Right cardiac atrium (tissue), 1 donor: ENCODE measurements around a stretch of chr17.

- PRO-cap, result no peak
These were observed 4.6 kb downstream of the KIF1C start for GRCh38 chr17:5002018-5003064.

DNA sequence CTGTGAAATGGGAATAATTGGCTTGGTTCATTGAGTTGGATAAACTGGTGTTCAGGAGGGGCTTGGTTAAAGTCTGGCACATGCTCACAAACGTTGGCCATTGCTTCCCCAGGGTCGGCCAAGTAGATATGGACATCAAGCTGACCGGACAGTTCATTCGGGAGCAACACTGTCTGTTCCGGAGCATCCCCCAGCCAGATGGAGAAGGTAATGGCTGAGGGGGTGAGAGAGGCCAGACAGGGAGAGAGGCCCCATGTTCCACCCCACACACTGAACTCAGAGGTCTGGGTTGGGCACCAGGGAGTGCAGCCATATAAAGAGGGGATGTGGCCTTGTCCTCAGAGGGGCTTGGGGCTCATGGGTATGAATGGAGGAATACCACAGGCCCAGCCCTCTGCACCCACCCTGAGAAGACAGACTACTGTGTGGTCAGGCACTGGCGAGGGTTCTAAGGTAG lies 16.9 kb downstream of the KIF1C start:
- PRO-cap, result no peak

DNA sequence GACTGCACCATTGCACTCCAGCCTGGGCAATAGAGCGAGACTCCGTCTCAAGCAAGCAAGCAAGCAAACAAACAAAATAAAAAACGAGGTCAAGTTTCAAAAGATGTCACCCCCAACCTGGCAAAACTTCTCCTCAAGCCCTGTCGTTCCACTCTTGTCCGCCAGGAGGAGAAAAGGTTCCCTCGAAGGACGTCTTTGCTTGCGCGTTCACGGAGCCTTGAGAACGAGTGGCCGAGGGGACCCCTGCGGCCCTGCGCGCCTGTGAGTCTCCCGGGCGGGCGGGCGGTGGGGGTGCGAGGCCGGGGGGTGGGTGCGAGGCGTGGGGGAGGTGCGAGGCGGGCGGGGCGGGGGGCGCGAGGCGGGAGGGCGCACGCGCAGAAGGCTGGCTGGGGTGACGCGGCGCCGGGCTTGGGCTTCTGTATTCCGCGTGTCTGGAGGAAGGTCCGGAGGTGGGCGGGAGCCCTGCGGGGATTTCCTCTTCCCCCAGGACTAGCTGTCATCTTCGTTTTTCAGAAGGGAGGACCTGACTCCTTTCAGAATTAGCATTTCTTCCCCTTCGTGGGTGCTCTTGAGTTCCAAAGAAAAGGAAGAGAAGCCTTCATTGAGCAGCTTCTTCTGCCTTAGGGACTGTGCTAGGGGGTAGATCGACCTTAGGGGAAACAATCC lies 3.7 kb downstream of the SLC52A1 start:
- PRO-cap, result unidirectional peak, plus-strand start at position 220 of the sequence; bidirectional peak, plus-strand start at position 421 of the sequence, minus-strand start at position 261 of the sequence

- PRO-cap, result no peak
These were observed 588 bp downstream of the ZFP3 start for GRCh38 chr17:5078876-5079234.

DNA sequence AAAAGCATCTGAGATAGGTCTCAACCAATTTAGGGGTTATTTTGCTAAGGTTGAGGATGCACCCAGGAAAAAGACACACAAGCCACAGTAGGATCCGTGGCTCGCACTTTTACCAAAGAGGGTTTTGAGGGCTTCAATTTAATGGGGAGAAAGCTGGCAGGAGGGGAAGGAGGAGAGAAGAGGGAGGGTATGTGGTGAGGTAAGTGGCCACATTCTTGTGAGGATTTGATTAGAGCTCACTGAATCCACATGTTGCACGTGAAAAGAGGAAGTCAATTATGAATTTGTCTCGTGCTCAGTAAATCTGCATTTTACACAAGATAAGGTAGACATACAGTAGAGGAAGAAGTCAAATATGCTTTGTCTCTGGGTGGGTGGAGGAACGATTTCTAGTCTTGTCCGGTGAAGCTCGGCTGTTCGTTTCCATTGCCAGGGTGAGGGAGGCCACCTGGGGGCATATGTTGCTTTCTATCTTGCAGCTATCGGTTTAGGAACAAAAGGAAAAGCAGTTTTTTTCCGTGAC lies 876 bp downstream of the ZNF232 start:
- PRO-cap, result no peak

- PRO-cap, result no peak
These were observed 5.1 kb downstream of the USP6 start for GRCh38 chr17:5120867-5121404.

DNA sequence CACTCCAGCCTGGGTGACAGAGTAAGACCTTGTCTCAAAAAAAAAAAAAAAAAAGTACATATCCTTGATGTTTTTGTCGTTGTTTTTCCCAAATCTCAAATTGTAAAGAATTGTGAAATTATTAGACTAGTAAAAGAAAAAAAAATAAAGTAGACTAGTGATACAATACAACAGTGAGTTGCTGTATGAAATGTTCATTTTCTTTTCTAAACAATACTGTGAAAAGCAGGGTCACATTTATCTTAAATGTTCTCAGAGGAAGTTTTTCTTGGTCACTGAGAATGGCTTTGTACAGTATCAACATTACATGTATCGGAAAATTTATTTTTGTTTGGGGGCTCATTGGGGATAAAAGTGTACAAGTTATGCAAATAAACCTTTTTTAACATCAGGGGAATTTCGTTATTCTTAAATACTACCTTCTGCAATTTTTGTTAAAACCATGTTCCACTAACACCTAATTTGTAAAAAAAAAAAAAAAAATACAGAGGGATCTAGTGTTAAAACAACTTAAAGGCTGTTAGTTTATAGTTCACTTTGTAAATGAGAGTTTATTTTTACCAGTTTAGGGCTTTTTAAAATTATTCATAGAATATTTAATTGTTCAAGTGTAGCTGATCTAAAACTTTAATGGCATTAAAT lies 8.7 kb upstream of the ZNF594 start:
- PRO-cap, result no peak

DNA sequence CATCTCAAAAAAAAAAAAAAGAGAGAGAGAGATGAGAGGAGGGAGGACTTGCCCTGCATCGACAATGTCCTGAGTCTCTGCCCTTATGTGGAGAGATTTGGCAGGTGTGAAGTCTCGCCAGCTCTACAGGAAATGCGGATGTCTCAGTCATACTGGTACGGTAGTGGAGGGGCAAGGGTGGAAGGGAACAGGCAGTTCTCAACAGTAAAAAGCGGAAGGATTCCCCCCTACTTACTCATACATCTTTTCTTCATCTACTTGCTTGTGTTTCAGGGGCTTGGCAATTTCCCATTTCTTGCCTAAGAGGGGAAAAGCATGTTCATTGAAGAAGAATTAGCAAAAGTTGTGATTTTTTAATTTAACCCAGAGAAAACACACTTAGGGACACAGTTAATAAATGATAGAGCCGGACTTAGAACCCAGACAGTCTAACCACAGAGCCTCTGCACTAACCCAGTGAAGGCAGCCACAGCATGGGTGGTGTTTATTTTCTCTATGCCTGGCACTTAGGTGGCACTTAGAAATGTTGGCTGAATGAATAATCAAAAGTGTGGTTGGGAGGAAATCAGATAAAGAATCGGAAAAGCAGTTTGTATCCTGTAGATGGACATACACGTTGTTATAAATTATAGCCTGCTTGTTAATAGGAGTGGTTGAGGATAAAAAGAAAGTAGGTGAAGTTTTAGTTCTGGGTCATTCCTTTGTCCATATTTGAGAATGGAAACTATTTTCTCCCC lies 13.4 kb downstream of the SCIMP start:
- PRO-cap, result no peak

GRCh38 chr17:5237767-5238191 lies 3.1 kb upstream of the SCIMP start:
- PRO-cap, result no peak

GRCh38 chr17:5283983-5284403 lies 1.9 kb downstream of the RABEP1 start:
- PRO-cap, result no peak

- PRO-cap, result no peak
These were observed 58.1 kb downstream of the NUP88 start for GRCh38 chr17:5361099-5361995.

GRCh38 chr17:5504899-5505325 lies 4.1 kb upstream of the ENSG00000286190 start:
- PRO-cap, result no peak

- PRO-cap, result no peak
These were observed 40.9 kb upstream of the ENSG00000286190 start for GRCh38 chr17:5541526-5542274.

DNA sequence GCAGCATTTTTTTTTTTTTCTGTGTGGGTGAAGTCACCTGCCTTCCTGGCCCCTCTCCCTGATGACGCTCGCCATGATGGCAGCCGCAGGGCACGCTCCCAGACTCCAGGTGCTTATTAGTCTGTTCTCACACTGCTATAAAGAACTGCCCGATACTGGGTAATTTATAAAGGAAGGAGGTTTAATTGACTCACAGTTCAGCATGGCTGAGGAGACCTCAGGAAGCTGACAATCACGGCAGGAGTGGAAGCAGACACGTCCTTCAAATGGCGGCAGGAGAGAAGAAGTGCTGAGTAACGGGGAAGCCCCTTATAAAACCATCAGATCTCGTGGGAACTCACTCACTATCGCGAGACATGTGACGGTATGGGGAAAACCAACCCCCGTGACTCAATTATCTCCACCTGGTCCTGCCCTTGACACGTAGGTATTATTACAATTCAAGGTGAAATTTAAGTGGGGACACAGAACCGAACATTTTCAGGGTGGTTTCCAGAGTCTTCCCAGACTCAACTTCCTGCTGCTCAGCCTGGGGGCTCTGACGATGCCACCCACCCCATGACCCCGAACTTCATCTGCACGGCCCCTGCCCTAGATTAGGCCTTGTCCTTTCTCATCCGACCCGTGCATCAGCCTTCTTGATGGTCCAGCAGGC lies 35.0 kb upstream of the NLRP1 start:
- PRO-cap, result no peak

- PRO-cap, result no peak
These were observed 172.9 kb upstream of the WSCD1 start for GRCh38 chr17:5897171-5897802.

- PRO-cap, result no peak
These were observed 48.7 kb downstream of the PITPNM3 start for GRCh38 chr17:6507585-6508049.

GRCh38 chr17:6548410-6549201 lies 7.7 kb downstream of the PITPNM3 start:
- PRO-cap, result bidirectional peak, plus-strand start at chr17:6548949, minus-strand start at chr17:6548748

DNA sequence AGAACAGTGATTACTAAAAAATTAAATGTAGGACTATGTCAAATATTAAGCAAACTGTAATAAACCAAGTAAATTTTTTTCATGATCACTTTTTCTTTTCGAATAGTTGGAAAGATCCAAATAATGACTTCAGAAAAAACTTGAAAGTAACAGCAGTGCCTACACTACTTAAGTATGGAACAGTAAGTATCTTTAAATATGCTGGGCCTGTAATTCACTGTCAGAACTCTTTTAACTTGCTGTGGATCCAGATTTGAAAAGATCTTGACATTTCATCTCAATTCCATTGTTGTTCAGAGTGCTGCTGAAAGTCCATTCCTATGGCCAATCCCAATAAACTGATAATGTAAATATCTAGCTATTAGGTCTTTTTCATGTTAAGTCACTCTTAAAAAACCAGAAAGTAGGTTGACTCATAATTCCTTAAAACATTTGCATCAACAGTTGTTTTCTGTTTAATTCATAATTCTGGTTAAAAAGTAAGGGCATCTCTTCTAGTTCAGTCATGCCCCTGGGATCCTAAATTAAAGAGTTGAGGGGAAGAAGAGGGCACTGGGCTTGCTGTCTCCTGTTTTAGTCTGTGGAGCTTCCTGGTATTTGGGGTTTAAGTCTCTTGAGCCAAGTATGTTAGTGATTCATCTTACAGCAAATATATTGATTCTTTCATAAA lies 1.4 kb downstream of the TXNDC17 start:
- PRO-cap, result no peak

DNA sequence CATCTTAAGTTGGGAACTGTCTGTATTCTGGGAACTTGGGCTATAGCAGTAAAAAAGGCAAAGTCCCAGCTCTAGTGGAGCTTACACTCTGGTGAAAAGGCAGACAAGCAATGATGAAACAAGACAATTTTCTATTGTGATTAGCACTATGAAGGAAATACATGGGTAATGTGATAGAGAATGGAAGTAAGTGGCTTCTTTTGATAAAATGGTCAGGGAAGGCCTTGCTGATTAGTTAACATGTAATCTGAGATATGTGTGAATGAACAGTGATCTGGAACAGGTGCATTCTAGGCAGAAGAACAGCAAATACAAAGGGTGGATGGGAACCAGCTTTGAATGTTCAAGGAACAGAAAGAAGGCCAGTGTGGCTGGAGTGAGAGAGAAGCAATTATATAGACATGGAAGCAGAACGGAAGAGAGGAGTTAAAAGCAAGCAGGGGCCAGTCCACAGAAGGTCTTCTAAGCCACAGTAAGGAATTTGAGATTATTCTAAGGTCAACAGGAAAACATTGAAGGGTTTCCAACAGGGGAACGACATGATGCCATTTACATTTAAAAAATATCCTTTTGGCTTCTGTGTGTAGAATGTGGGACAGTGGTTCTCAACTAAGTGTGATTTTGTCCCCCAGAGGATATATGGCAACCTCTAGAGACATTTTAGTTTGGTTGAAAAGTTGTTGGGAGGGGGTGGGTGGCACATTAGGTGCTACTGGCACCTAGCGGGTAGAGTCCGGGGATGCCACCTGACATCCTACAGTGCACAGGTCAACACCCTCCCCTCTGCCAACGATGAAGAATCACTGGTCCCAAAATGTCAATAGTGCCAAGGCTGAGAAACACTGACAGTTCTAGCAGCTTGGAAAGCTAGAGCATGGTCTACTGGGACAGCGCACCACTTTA lies 2.0 kb downstream of the C17orf100 start:
- PRO-cap, result no peak

DNA sequence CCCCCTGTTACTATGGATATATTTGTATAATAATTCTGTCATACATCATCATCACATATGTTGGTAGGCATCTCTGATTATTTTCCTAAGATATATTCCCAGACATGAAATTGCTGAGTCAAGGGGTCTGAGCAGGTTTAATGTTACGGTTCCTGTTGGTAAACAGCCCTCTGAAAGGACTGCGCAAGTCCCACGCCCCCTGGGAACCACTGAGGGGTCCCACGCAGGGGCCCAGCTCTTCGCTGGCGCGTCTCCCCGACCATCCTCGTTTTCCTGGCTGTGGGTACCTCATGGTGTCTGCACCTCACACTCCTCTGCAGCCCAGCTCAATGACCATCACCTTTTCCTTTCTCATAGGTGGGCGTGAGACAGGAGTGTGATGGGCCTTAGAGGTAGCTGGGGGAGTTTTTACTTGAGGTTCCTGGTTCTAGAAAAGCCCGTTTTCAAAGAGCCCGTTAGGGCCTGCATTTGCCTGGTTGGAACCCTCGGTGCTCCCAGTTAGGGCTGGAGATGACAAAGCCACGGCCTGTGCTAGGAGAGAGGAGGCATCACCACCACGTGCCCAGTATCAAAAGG lies 24.1 kb downstream of the SLC13A5 start:
- PRO-cap, result no peak